Epithelial cell of proximal tubule (primary cell): ENCODE measurements around a stretch of chr20.

DNA sequence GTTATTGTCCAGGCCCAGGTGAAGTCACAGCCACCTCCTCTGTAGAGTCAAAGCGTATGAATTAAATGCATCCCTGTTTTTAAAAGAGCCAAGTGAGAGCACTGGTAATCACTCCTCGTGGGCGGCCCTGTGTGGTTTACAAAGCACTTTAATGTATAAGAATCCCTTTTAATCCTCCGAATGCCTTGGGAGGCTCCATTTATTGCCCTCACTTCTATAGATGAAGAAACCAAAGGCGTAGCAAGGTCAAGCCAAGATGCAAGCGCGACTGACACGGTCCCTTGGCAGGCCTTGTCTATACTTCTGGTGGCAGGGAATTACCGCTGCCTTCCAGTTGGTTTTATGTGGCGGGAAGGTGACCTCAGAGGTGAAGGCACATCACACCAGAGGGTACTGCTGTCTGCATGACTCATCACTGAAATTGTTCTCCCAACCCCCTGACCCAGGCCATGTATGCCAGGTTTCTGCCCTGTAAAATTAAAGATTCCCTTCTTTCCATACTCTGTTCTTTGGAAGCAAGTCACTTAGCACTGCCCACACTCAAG, 36.2 kb upstream of the NAA20 start:
- RAMPAGE, long total RNA = no peak
- RRBS = no CpG with 5 or more reads among the region's 10 CpGs

GRCh38 chr20:19996758-19997327, 20.3 kb upstream of the NAA20 start:
- RAMPAGE, long total RNA = no peak
- RRBS = no CpG with 5 or more reads among the region's 16 CpGs

DNA sequence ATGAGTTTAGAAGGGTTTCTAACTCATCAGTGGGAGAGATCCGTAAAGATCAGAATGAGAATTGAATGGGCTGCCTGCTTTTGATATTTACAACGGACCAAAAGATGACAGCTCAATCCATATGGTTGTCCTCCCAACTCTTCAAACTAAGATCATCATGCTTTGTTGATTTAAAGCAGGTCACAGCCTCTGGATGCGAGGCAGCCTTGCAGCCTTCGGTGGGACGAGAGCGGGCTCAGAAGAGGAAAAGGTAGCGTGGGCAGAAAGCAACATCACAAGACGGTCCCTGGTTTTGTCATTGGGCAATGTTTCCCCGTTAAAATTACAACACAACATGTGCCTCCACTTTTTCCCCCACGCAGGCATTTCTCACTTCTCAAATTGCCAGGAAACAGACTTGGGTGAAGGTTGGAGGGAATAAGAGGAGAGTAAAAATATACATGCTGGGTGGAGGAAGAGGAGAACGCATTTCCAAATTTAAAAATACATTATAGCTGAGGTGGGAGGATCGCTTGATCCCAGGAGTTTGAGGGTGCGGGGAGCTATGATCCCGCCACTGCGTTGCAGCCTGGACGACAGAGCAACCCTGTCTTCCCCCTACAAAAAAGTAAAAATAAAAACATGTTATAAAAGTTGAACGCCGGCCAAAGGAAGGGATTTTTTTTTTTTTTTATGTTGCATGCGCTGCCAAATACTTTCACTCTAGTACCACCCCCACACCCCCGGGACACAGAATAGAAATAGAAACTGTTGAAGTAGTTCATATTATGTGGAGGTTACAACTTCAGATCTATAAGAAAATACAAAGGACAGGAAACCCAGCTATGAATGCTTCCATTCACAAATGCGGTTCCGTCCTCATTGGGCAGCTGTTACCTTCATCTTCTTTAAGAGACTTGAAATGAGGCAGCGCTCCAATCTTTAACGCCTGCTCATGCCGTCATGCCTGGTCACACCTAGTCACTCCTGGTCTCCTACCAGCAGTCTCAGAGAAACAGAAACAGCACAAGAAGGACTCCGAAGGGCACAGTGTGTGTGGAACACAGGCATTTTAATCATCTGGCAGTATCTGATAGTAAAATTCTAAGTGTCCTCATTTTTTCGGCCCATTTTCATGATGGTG, 13.9 kb upstream of the NAA20 start:
- RAMPAGE, long total RNA = no peak
- RRBS = 9% methylated on average over 2 of the region's 27 CpGs

- RAMPAGE, long total RNA = no peak
- RRBS = no CpG with 5 or more reads among the region's 4 CpGs
Measured at GRCh38 chr20:20085654-20086323, 33.5 kb downstream of the CFAP61 start.

GRCh38 chr20:20138165-20138772, 85.9 kb downstream of the CFAP61 start:
- RAMPAGE, long total RNA = no peak
- RRBS = no CpG with 5 or more reads among the region's 9 CpGs

DNA sequence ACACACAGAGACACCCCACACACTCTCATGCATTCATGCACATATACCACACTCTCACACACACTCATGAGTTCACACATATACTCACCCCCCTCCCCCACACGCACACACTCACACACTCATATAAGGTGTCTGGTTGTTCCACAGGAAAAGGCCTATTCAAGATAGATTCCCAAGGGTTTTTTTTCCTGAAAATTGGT, 145.1 kb downstream of the CFAP61 start:
- RAMPAGE, long total RNA = no peak
- RRBS = no CpG with 5 or more reads among the region's 1 CpG

DNA sequence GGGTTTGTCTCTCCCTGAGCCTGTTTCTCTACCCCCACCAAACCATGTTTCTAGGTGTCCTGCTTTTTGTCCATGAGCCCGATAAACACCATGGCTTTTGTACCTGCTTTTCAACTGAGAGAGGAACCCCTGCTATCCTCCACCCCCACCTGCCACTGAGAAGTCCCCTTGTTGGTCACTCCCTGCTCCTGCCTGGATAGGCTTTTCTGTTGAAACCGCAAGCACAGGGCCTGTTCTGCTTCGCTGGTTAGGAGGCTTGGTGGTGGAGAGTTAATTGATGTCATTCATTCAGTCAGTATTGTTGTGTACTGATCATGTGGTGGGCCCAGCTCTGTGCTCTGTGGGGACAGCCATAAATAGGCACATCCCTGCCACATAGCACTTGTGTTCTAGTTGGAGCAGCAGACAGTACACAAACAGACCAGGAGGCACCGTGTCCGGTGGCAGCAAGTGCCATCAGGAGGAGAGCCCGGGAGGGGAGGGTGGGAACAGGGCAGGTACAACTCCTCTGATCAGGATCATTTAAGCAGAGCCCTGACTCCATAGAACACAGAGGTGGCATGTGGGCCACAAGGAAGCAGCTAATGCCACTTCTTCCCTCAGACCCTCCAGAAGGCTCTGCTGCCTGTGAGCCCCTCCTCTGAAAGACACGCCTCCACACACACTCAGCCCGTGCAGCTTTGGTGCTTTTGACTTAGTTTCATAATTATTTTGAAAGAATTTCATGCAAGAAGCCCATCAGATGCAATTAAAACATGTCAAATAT, 155.2 kb upstream of the INSM1 start:
- RAMPAGE, long total RNA = no peak
- RRBS = no CpG with 5 or more reads among the region's 8 CpGs

DNA sequence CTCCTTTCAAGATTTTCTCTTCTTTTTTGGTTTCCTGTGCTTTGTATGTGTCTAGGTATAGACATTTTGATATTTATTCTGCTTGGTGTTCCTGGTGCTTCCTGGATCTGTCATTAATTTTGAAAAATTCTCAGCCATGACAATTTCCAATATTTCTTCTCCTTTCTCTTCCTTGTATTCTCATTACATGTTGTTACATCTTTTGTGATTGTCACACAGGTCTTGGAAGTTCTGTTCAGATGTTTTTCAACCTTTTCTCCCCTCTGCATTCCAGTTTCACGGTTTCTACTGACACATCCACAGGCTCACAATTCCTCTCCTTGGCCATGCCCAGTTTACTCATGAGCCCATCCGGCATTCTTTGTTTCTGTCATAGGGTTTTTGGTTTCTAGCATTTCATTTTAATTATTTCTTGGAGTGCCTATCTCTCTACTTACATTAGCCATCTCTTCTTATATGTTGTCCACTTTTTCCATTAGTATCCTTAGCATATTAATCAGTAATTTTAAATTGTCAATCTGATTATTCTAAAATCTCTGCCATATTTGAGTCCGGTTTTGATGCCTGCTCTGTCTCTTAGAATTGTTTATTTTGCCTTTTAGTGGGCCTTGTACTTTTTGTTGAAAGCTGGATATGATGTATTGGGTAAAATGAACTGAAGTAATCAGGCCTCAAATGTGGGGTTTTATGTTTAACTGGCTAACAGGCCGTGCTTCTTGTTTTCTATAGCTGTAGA, 118.8 kb downstream of the INSM1 start:
- RAMPAGE, long total RNA = no peak
- RRBS = no CpG with 5 or more reads among the region's 4 CpGs

GRCh38 chr20:20512271-20513260, 144.7 kb downstream of the INSM1 start:
- RAMPAGE, long total RNA = no peak
- RRBS = no CpG with 5 or more reads among the region's 10 CpGs

GRCh38 chr20:20713138-20713625, 738 bp upstream of the RALGAPA2 start:
- RAMPAGE, long total RNA = no peak
- RRBS = no CpG with 5 or more reads among the region's 17 CpGs

DNA sequence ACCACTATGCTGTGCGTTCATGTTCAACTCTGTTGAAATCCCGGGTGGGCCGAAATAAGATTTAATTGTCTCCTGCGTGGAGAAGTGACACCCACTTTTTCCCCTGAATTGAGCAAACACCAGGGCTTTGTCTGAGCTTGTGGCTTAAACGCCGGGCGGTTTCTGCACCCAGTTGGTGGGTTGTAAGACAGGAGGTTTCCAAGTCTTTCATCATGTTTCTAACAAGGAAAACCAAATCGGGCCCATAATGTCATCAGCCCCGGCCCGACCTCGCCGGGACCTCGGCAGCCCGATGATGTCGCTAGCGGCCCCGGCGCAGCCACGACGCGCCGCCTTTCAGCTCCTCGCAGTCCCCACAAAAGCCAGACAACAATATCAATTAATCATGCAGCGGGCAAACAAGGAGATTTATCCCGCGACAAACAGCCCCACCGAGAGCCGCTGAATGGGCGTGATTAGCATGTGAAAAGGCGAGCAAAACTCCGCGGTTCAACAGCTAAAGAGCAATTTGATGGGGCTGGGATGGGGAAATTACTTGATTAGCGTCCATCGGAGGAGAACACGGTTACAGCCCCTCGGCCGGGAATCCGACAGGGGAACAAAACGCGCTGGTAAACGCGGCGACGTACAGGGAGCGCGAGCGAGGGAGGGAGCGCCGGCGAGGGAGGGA, 25.1 kb upstream of the KIZ start:
- RAMPAGE, long total RNA = no peak
- RRBS = 14% methylated on average over 23 of the region's 50 CpGs

GRCh38 chr20:21122588-21122944, 3.3 kb upstream of the KIZ start:
- RAMPAGE, long total RNA = no peak
- RRBS = no CpG with 5 or more reads among the region's 6 CpGs

DNA sequence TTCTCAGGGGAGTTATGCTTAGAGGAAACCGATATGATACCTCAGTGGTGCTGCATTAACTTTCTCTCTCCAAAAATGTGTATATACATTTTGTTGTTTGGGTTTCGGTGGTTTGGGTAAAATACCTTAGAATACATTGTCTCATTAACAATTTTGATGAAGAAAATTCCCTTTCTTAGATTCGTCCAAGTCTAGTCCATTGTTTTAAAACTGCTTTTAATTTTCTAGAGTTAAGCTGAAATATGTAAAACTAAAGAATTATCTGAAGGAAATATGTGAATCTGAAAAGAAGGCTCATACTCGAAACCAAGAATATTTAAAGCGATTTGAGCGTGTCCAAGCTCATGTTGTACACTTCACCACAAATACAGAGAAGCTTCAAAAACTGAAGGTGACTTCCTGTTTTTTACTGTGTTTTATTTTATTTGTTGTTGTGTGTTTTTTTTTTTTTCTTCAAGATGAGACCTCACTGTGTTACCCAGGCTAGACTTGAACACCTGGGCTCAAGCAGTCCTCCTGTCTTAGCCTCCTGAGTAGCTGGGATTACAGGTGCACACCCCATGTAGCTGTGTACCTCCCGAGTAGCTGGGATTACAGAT, 10.4 kb downstream of the KIZ start:
- RAMPAGE, long total RNA = no peak
- RRBS = no CpG with 5 or more reads among the region's 7 CpGs

- RAMPAGE, long total RNA = no peak
- RRBS = no CpG with 5 or more reads among the region's 5 CpGs
Measured at GRCh38 chr20:21159837-21160206, 33.9 kb downstream of the KIZ start.

DNA sequence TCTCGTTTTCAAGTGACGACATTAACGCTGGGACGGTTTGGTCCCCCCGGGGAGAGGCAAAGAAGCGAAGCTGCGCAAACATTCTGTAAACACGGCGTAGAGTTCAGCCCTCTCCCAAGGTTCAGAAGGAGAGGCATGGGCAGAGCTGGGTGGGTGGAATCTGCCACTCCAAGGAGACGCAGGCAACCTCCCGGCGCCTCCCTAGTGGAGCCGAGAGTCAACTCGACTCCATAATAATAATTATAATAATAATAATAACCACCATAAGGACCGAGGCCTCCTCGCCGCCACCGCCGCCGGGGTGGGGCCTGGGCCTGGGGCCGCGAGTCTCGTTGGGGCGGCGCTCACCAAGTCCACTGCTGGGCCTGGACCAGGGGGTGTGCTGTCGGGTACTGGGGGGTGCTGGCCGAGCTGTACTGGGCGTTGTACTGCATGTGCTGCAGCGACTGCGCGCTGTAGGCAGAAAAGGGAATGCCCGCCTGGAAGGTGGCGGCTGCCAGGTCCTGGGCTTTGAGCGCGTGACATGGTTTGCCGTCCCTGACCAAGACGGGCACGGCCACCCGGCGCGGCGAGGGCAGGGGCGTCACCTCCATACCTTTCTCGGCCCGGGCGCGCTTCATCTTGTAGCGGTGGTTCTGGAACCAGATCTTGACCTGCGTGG, 2.2 kb downstream of the NKX2-2 start:
- RAMPAGE, long total RNA = no peak
- RRBS = 3% methylated on average over 7 of the region's 49 CpGs

- RAMPAGE, long total RNA = no peak
- RRBS = no CpG with 5 or more reads among the region's 5 CpGs
Measured at GRCh38 chr20:22465381-22466191, 118.8 kb downstream of the FOXA2 start.

DNA sequence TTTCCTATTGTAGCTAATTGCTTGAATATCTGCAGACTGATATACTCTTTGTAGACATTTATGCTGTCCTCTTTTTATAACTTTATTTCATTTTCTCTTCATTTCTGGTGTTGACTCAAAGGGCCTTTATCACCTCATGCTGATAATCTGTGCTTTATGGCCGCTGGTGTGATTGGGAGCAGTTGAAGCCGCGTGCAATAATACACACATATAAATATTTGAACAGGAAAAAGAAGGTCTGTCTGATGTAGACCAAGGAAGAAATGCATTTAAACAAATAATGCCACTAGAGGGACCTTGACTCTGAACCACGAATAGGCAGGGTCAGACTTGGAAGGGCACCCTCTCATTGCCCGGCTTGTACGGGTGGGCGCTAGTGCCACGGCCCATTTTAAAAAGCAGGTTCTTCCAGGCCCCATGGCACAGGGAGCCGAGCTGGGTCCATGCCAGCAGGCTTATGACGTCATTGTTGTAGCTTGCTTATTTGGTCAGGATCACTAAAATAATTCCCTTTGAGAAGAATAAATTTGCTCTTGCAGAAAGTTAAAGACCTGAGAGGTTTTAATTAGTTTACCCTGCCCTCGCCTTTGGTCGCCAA, 94.2 kb downstream of the FOXA2 start:
- RAMPAGE, long total RNA = no peak
- RRBS = no CpG with 5 or more reads among the region's 12 CpGs

- RAMPAGE, long total RNA = no peak
- RRBS = no CpG with 5 or more reads among the region's 7 CpGs
Measured at GRCh38 chr20:22525703-22526200, 58.6 kb downstream of the FOXA2 start.

DNA sequence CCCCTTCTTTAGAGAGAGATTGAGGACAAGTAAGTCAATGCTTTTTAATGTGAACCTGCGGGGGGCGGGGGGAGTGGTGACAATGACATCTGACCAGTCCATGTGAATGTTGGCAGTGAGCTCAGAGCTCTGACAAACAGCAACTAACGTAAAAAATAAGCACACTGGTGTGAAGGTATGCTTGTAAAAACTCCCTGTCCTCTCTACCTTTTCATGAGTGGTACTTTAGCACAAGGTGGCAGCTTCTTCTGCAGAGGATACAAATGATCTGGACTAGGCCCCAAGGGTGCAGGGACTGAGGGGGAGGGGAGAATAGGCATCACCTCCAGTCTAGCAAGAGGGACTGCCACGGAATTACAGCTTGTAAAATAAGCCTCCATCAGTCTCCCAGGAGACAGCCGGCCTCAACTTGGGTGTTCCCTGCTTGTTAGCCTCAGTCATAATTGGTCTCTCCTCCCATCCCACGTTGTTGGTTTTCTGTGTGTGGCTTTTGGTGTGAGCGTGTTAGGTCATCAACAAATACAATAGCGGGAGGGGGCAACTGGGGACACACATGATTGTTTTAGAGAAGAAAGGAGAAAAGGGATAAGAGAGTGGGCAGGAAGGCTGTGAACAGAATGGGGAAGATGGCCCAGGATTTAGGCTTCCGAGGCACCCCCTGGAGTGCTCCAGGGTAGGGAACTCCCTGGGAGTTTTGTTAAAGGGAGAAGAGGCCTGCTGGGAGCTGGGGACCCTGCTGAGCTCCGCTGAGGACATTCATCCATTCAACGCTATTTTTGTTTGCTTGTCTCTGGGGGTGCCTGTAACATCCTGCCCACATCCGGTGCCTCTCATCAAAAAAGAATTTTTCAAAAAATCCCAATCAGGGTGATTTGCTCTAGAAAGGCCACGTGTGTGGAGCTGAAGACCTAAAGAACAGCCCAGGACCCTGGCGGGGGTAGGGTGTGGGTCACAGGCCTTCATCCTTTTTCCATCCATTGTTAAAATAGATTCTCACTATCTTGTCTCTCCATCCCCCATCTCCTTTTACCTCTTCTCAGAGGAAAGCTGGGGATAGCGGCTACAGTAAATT, 9.2 kb downstream of the FOXA2 start:
- RAMPAGE, long total RNA = no peak
- RRBS = no CpG with 5 or more reads among the region's 15 CpGs

GRCh38 chr20:22582467-22582755, 2.0 kb downstream of the FOXA2 start:
- RAMPAGE, long total RNA = no peak
- RRBS = 21% methylated on average over 4 of the region's 20 CpGs